Kidney epithelial cell (primary cell): ENCODE results near the gene MRTFA.

GRCh38 chr22:39486749-39487100 lies 15.4 kb upstream of the MIEF1 start:
- RAMPAGE, long total RNA = no peak
- RRBS = no CpG with 5 or more reads among the region's 8 CpGs

DNA sequence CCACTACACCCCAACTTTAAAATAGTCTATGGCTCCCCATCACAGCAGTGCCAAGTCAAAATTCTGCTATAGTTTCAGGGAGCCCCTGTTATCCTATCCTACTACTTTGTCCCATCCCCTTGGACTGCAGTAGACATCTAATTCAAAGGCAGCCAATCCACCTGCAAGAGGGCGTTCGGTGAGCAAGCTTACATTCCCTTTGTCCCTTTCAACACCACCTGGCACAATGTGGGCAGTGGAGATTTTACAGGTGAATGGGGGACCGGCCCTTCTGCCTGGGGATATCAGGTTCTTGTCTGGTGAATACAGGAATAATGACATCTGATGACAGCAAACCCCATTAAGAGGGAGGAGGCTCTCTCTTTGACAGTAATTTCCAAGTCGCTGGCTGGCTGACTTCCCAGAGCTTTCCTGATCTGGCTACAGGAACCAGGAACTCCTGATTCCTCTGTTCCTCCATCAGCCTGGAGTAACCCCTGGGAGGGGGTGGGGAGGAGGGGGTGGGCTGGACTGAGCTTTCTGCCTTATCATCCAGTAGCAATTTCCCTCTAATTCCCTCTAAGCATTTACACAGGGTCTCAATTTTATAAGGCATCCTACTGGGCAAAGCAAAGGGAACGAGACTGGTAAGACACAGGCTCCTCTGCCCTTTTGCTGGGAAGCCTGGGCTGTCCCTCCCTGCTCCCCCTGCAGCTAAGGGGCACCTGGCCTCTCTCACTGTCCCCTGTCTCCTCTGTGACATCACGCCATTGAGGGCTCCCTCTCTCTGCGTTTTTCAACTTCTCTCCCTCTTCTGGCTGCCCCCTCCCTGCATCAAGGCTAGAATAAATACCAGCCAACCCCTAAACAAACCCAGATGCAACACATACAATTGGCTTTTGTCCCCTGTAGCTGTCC lies 3.7 kb upstream of the MIEF1 start:
- RAMPAGE, long total RNA = no peak
- RRBS = no CpG with 5 or more reads among the region's 7 CpGs

DNA sequence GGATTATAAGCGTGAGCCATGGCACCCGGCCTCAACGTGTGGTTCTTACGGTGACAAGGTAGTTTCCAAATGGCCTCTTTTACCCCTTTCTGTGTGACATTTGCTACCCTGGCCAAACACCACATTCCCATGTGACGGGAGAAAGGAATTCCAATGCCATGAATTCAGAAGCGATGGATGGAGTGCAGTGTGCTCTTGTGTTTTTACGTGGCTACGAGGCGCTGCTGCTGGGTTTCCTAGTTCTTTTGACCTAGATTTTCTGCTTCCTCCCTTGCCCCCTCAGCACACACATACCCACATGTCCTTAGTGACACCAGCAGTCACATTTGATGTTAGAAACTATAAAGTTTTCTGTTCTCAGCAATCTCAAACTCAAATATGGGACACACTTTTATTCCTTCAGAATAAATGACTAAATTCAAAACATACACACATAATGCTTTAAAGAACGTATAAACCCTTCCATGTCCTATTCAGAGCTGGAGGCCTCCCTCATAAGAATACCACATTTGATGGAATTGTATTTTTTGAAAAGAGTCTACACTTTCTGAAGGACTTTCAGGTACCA lies 7.8 kb upstream of the TMA7B start:
- RAMPAGE, long total RNA = no peak
- RRBS = no CpG with 5 or more reads among the region's 10 CpGs

- RAMPAGE, long total RNA = no peak
- RRBS = no CpG with 5 or more reads among the region's 5 CpGs
Observed at GRCh38 chr22:39997966-39998353, 3.2 kb downstream of the FAM83F start.

GRCh38 chr22:40017574-40017947 lies 22.8 kb downstream of the FAM83F start:
- RAMPAGE, long total RNA = no peak
- RRBS = no CpG with 5 or more reads among the region's 6 CpGs

DNA sequence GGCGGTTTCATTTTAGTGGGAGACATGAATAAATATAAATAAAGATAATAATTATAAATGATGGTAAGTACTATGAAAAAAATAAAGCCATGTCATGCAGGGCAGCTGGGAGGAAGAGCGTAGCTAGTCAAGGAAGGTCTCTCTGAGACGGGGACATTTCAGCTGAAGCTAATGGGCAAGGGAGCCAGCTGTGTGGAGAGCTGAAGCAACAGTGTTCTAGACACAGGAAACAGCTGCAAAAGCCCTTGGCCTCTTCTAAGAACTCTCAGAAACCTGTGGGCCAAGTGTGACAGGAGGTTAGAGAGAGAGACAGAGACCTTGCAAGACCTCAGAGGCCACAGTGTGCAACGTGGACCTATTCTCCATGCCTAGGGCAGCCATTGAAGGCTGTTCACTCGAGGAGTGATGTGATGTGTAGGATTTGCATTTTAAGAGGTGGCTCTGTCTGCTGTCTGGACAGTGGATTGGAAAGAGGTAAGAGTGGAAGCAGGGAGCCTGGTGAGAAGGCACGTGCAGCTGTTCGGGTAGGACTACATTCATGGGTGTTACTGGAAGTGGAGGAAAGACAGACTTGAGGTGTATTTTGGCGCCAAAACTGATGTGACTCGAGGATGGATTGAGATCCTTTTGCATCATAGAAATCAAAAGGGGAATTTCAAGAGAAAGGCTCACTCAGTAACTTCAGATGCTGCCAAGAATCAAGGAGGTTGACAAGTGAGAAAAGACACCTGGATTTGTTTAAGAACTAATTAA lies 48.6 kb upstream of the TNRC6B start:
- RAMPAGE, long total RNA = no peak
- RRBS = no CpG with 5 or more reads among the region's 9 CpGs

DNA sequence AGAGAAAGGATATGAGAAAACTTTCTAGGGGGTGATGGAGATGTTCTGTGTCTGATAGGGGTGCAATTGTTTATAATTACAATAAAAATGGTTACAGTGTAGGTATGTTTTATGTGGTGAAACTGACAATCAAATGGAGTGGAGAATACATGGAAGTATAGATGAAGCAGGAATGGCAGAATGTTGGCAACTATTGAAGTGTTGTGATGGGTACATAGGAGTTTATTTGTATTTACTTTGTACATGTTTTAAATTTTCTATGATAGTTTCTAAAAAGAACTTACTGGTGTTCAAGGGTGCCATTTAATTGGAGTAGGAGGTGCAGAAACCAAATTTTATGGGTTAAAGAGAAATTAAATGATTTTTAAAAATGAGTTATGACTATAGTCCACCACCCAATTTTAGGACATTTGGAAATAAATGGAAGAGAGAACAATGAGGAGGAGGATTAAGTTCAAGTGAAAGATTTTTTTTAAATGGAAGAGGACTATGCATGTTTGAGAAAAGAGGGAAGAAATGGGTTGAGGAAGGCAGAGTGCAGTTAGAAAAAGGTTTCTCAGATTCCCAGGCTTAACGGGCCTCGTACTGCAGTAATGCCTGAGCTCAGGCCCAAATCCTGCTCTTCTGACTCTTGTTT lies 48.0 kb upstream of the TNRC6B start:
- RAMPAGE, long total RNA = no peak
- RRBS = no CpG with 5 or more reads among the region's 2 CpGs

GRCh38 chr22:40190507-40190942 lies 12.8 kb downstream of the TNRC6B start:
- RAMPAGE, long total RNA = no peak
- RRBS = no CpG with 5 or more reads among the region's 3 CpGs

GRCh38 chr22:40200889-40201088 lies 23.1 kb downstream of the TNRC6B start:
- RAMPAGE, long total RNA = no peak
- RRBS = no CpG with 5 or more reads among the region's 4 CpGs

- RAMPAGE, long total RNA = no peak
- RRBS = no CpG with 5 or more reads among the region's 3 CpGs
Observed at GRCh38 chr22:40210819-40211289, 33.1 kb downstream of the TNRC6B start.

GRCh38 chr22:40323056-40323408 lies 23.3 kb upstream of the ADSL start:
- RAMPAGE, long total RNA = no peak
- RRBS = no CpG with 5 or more reads among the region's 9 CpGs

DNA sequence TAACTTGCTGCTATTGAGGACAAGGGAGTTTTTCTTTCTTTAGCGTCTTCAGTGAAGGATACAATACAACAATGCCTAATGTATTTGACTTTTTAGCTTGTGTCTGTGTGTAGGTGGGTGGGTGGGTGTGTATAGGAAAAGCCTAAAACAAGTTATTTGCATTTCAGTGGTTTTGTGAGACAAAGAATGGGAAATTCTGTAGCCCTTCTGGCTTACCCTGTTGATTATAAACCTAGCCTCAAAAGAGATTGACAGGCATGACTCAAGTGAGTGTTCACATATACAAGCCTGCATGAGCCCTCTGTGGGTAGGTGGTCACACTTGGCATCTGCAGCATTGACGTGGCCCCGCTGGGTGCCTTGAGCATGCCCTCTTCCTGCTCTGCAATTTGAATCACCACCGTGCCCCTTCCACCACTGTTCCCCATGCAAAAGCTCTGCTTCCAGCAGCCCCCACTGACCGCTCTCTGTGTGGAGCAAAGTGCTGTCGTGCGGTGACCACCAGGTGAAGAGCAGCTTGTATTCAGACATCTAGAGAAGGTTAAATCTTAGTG lies 21.0 kb upstream of the ADSL start:
- RAMPAGE, long total RNA = no peak
- RRBS = no CpG with 5 or more reads among the region's 7 CpGs

GRCh38 chr22:40331956-40332367 lies 14.3 kb upstream of the ADSL start:
- RAMPAGE, long total RNA = no peak
- RRBS = no CpG with 5 or more reads among the region's 6 CpGs

- RAMPAGE, long total RNA = no peak
- RRBS = no CpG with 5 or more reads among the region's 10 CpGs
Observed at GRCh38 chr22:40387484-40388486, 17.4 kb downstream of the SGSM3 start.

GRCh38 chr22:40635913-40636881 lies at the start of gene MRTFA:
Gene MRTFA (minus strand): TSS chr22:40636719.
- RAMPAGE, long total RNA = start-site peak on the minus strand at chr22:40636670-40636713, 36 and 171 reads in 2 replicates
- RRBS = under 1% methylated on average over 10 of the region's 94 CpGs

DNA sequence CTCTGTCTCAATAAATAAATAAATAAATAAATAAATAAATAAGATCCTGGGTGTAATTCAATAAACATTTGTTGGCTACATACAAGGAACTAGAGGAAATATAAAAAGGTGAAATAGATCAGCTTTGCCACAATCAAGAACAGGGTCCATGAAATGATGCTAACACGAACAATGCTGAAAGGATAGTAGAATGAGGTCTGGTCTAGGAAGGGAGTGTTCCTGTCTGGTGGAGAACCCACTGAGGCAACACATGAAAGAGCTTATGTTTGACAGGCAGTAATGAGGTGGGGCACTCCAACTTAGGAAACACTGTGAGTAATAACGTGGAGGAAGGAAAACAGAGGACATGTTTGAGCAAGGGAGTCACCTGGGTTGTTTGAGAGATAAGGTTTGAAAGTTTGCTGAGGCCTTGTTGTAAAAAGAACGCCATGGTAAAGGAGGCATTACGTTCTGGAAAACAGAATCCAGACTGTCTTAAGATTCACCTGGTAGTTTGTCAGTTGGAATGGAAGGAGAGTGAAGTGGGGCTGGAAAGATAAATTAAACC lies 8.1 kb upstream of the MRTFA start:
- RAMPAGE, long total RNA = no peak
- RRBS = no CpG with 5 or more reads among the region's 4 CpGs

GRCh38 chr22:40679981-40681010 lies 1.0 kb downstream of the MCHR1 start:
- RAMPAGE, long total RNA = no peak
- RRBS = no CpG with 5 or more reads among the region's 15 CpGs

- RAMPAGE, long total RNA = no peak
- RRBS = no CpG with 5 or more reads among the region's 11 CpGs
Observed at GRCh38 chr22:40727026-40727486, 47.8 kb downstream of the MCHR1 start.

- RAMPAGE, long total RNA = no peak
- RRBS = no CpG with 5 or more reads among the region's 6 CpGs
Observed at GRCh38 chr22:40769770-40770271, 49.3 kb downstream of the SLC25A17 start.

GRCh38 chr22:41022450-41023224 lies 69.8 kb upstream of the EP300 start:
- RAMPAGE, long total RNA = no peak
- RRBS = under 1% methylated on average over 14 of the region's 46 CpGs